CD14-positive monocyte (primary cell): ENCODE measurements around a stretch of chr13.

GRCh38 chr13:40109227-40109873, 453.9 kb downstream of the COG6 start:
- CAGE, long polyA plus RNA = no peak

GRCh38 chr13:40187942-40188667, 478.3 kb downstream of the FOXO1 start:
- CAGE, long polyA plus RNA = no peak

DNA sequence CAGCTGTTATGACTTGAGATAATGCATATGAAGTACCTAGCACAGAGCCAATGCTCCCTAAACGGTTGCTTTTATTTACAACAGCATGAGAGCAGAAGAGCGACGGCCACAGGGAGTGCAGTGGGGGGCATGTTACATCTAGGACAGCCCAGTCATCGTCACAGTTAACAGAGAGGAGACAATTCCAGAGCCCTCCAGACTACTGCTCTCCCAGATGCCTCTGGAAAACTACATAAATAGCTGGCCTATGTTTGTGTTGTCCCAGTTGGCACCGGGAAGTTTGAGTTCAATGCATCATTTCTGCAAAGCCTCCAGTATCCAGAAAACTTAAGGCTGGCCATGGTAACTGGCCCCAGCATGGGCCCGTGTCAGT, 321.6 kb downstream of the FOXO1 start:
- CAGE, long polyA plus RNA = no peak

DNA sequence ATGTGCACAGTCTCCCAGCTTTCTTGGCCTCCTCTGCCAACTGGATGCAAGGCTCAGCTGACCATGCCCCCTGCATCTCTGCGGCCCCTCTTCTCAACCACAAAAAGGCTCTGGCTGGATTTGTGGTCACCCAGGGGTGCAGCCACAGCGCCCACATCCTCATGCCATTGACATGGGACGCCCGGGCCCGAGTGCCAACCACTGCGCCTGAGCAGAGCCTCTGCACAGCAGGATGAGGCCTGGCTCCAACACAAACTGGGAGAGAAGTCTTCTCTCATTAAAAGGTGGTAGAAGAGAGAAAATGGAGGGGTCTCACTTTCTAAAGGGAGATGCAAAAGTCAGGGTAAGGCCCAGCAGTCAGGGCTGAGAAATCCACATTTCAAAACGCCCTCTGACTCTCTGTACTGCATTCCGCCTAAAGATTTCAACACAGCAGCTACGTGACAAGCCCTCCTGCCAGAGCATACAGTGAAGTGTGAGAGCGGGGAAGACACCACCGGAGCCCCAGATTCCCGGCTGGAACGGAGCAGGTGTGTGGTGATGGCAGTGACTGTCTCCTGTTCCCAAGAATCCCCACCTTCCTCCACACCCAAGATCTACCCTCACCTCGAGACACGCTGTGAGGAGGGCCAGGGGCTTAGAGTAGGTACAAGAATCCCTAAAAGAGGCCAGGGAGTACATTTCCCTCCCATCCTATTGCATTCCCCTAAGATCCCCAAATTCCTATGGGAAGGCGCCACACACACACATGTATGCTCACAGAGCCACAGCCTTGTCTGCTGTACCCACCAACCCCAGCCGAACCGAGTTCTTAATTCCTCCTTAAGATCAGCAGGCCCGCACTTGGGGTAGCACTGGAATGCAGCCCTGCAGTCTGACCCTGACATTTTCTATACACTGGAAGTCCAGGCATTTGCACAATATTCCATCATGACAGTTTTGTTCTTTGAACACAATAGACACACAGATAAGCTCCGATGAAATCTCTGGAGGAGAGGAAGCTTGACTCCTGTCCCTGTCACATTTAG, 103.1 kb downstream of the FOXO1 start:
- CAGE, long polyA plus RNA = no peak

DNA sequence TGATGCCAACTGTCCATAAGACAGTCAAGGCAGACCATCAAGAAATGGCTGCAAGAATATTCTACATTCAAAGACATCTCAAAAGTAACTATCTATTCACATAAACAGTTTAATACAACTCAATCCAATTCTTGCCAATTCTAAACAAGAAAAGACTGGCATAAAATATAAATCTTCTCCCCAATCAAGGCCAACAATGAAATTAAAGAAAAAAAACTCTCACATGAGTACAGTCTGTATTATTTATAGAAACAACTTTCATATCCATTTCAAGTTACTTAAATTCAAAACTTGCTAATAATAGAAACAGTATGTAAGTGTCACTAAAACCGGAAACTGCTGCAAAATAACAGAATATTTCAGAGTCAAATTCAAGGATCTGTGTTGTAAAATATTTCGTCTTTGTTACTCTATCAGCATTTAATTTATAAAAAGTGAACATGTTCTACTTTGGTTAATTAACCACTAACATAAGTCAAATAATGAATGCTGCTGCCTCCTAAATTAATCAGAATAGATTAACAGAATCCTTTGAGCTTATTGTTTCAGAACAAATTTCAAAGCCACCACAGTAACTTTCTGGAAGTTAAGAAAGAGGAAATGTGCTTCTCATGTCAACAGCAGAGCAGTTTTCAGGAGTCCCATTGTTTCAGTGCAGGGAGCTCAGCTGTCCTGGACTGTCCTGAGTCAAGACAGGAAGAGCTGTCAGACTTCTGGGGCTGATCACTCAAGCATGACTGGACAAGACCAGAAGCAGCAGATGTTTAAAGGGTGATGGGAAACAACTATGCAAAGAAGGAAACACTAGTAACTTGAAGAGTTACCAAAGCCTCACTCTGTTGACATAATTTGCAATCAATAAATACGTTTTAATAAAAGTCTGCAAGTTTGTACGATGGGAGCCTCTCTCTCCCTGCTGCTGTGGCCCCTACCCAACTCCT, 77.0 kb downstream of the FOXO1 start:
- CAGE, long polyA plus RNA = no peak

DNA sequence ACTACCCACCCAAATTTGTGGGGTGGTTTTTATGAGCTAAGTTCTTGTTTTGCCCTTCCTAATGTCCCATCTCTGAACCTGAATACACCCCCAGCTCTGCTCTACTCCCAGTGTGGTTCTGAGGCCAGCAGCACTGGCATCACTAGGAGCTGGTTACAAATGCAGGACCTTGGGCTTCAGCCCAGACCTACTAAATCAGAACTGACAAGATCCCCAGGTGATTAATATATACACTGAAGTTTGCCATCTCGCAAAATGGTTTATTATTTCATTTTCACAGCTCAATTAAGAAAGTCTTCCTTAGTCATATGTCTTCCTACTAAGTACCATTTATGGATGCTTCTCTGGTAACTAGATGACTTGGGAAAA, 67.9 kb downstream of the FOXO1 start:
- CAGE, long polyA plus RNA = no peak

DNA sequence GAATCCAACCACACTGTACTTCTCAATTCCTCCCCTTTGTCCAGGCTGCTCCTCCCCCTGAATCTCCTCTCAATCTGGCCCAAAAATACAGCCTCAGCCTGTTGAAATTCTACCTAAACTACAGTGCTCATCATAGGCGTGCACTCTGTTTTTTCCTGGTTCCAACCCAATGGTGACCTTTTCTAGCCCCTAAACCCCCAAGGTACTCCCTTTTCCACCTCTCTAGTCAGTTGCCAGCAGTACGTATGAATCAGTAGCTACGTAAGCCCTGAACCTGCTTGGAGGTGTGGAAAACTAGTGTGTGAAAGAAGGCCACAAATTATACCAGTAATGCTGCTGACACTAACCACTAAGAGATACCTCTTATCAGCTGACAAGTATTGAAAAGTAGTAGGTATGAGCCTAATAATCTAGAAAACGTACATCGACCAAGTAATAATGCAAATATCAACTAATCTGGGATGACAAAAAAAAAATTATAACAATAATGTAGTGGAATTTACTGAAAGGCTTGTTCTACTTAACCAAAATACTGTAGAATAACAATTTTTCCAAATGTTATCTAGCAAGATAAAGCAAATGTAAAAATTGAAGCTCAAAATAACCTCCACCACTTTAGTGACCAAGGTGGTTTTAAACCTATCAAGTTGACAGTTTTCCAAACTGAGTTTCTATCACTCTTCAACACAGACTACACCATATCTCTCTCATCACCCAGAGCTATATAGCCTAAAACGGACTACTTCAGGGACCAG, 60.7 kb downstream of the FOXO1 start:
- CAGE, long polyA plus RNA = no peak

GRCh38 chr13:40651643-40652462, 14.6 kb downstream of the FOXO1 start:
- CAGE, long polyA plus RNA = no peak

- CAGE, long polyA plus RNA = no peak
Measured at GRCh38 chr13:40664107-40664965, 2.1 kb downstream of the FOXO1 start.

- CAGE, long polyA plus RNA = no peak
Measured at GRCh38 chr13:40941517-40942058, 77.5 kb downstream of the ELF1 start.

- CAGE, long polyA plus RNA = no peak
Measured at GRCh38 chr13:40944994-40945909, 73.9 kb downstream of the ELF1 start.

DNA sequence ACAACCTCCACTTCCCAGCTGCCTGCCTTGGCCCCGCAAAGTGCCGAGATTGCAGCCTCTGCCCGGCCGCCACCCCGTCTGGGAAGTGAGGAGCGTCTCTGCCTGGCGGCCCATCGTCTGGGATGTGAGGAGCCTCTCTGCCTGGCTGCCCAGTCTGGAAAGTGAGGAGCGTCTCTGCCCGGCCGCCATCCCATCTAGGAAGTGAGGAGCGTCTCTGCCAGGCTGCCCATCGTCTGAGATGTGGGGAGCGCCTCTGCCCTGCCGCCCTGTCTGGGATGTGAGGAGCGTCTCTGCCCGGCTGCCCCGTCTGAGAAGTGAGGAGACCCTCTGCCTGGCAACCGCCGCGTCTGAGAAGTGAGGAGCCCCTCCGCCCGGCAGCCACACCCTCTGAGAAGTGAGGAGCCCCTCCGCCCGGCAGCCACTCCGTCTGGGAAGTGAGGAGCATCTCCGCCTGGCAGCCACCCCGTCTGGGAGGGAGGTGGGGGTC, 64.3 kb downstream of the ELF1 start:
- CAGE, long polyA plus RNA = no peak

- CAGE, long polyA plus RNA = no peak
Measured at GRCh38 chr13:41006301-41006713, 12.8 kb downstream of the ELF1 start.

GRCh38 chr13:41025251-41025733, 6.2 kb upstream of the ELF1 start:
- CAGE, long polyA plus RNA = no peak

DNA sequence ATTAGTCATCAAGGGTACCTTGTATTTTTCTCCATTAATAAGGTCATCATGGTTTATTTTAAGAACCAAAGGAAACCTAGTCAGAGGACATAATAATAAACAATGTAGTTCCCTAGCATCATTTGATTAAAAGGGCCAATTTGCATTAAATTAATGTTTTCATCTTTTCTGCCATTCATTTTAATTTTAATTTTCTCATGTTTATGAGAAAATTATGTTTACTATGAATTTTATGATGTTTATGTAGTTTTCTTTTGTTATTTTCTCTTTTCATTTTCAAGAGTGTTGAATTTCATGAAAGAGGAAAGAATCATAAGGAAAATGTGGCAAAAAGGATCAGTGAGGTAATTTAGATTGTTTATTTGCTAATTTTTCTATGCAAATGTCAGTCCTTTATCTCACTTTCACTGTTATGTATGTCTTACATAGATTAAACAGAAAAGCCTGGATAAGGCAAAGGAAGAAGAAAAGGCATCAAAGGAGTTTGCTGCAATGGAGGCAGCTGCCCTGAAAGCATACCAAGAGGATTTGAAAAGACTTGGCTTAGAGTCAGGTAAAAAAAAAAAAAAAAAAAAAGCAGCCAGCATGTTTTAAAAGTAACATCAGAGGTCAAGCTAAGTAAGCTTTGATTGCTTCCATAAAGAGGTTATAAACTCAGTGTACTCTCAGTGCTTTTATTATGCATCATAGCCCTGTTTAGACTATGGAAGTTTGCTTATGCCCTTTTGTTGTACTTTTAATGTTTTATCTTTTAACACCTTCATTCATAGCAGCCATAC, 3.6 kb downstream of the WBP4 start:
- CAGE, long polyA plus RNA = no peak

- CAGE, long polyA plus RNA = no peak
Measured at GRCh38 chr13:41356709-41357088, 45.6 kb downstream of the NAA16 start.

GRCh38 chr13:41368857-41369411, 57.9 kb downstream of the NAA16 start:
- CAGE, long polyA plus RNA = no peak

- CAGE, long polyA plus RNA = no peak
Measured at GRCh38 chr13:41455740-41456143, 1.6 kb upstream of the RGCC start.

DNA sequence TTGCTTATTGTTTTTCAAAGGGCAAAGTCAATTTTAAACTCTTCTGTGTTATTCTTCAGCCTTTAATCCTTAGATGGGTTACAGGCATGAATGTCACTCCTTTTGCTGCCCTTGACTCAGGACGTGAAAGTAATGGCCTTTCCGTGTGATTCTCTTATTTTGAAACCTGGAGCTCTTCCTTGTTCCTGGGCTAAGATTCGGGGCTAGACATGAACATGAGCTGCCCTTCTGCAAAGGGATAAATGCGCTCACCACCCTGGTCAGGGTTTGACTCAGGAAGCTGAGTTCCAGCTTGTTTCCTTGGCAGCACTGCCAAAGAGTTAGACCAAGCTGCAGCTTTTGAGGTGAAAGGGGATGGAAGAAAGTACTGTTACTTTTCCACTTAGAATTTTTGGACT, 2.0 kb downstream of the RGCC start:
- CAGE, long polyA plus RNA = no peak

DNA sequence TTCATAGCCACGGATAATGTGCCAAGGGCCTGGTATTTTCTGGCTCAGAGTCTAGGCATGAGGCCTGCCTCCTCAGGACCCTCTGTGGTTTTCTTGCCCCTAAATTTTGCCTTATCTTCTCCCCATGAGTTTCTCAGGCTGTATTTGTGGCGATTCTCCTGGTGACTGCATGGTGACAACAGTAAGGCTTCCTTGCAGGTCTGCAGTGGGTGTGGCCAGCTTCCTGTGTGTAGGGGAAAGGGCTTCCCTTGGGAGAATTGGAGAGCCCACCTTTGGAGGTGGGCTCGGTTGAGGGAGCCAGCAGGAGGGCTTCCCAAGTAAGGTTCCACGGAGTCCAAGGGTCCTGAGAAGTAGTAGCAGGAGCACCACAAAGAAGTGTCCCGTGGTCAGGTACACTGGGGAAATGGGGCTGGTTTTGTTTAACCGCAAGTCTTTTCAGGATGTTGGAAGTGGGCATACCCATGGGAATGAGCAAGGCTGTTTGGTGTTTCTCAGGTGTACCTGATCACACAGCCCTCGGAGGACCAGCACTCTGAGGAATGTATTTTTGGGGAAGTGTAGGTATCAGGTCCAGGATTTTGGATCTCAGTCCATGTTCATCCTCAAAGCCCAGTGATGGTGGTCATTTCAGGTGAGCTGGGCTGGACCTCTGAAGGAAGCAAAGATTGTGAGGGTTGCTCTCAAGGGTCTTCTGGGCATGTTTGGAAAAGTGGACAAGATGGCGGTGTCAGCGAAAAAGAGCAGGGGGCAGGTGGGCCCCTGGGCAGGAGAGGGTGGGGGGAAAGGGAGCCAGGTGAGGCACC, 7.0 kb downstream of the RGCC start:
- CAGE, long polyA plus RNA = no peak